Mesenchymal stem cell of the bone marrow (primary cell): ENCODE measurements around a stretch of chr3.

- CAGE, long polyA plus RNA: no peak
These were observed 60.8 kb downstream of the PDZRN3 start for GRCh38 chr3:73563798-73564524.

DNA sequence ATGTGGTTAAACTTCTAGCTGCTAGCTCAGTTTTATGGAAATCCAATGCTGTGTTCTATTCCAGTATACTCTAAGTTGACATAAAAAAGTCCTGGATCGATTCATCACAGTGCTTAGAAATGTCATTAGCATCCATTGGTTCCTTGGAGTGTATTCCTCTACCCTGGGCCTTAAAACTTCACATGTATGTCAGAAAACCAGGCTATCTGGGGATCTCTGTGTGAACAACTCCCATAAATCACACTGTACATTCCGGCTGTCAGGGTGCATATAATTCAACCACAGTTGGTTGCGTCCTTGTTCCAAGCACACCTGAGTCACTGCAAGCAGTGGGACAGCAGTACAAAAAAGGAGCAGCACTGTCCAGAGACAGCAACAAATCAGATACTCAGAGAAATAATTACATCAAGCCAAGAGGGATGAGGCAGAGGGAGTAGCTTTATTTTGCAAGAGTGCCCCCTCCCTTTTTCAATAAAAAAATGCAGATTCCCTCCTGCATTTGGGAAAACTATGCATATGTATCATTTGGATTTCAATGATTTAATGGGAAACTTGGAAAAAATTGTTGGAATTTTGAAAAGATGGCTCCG lies 52.3 kb downstream of the PDZRN3 start:
- CAGE, long polyA plus RNA: no peak

DNA sequence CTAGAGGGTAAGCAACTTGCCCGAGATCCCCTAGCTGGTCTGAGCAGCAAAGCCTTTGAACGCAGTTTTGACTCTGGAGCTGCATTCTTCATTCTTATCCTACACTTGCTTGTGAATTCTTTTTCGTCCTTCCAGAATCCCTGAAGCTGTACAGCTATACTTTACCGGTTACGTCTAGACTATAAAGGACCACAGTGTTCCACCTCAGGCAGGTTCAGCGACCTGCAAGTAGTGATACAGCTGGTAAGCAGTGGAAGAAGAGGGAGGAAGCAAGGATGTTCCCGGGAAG lies 1.1 kb downstream of the PDZRN3 start:
- CAGE, long polyA plus RNA: no peak

DNA sequence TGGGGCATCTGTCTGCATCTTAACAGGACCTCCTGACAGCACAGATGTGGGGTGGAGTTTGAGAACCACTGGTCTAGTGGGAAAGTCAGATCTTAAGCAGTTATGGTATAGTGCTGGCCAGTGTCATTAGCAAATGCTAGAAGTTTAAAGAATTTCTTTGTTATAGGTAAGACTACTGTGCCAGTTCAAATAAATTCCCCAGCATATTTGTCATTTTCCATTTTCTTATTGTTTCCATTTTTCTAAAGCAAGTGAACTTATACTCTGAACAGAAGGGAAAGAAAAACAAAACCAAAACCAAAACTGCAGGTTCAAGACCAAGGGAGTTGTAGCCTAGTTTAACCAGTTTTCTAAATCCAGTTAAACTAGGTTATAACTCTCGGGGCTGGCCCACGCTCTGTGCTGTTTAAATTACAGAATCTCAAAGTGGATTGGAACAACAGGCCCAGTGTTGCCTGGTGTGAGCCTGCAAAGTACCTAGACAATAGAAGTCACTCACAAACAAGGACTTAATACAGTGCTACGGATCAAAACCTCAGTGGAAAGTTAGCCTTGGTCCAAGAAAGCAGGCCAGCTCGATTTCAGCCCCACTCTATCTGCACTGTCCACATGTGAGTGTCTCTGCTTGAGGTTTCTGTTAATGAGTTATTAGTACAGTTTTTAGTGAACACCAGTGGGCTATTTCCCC lies 93.5 kb upstream of the PDZRN3 start:
- CAGE, long polyA plus RNA: no peak

DNA sequence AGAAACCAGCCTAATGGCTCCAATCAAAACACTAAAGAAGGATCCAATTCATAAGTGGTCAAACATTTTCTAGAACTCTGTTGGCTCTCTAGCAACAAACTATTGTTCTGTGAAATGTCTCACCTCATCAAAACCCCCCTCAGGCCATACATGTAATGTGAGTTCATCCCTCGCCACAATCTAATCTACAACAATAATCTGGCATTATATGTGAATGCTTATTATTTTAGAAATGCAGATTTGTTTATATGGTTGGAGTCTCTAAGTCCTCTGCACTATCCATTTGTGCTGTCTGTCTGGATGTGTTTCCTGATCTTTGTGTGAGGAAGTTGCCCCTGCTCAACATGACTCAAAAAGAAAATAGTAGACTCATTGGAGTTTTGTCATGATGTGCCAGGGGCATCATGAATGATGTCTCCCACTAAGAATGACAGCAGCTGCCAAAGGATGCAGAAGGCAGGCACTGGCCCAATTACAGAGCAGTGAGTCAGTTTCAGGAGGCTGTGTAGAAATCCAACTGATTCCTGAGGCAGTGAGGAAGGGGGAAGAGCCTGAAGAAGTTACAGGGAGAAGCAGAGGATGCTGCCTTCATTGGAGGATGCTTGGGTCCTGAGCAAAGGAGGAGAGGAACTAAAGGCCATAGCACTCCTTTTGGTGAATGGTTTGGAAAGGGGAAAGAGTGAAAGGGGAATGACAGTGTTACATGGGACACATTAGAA lies 161.7 kb upstream of the PDZRN3 start:
- CAGE, long polyA plus RNA: no peak

GRCh38 chr3:75502498-75503112 lies 161.5 kb upstream of the FRG2C start:
- CAGE, long polyA plus RNA: no peak

DNA sequence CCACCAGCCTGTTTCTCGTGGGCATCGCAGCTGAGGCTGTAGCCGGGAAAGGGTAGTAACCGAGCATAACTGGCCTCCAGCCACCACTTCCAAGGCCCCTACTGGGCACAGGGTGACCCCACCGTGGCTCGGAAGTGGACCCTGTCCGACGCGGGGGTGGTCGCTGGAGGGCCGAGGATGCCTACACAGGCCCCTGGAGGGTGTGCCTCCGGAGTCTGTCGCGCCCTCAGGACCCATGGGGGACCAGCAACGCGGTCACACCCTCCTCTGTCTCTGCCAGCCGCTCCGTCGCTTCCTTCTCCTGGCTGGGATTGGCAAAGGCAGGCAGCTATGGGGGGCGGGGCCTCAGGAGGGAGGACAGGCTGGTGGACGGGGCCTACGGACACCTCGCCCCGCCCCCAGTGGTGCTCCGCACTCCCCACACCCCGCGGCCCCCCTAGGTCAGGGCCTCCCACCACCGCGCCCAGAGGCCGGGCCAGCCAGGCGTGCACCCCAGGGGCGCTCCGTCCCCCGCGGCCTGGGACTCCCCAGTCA lies 45.6 kb upstream of the FRG2C start:
- CAGE, long polyA plus RNA: no peak

GRCh38 chr3:80994034-80994409 lies 767.4 kb downstream of the GBE1 start:
- CAGE, long polyA plus RNA: no peak

DNA sequence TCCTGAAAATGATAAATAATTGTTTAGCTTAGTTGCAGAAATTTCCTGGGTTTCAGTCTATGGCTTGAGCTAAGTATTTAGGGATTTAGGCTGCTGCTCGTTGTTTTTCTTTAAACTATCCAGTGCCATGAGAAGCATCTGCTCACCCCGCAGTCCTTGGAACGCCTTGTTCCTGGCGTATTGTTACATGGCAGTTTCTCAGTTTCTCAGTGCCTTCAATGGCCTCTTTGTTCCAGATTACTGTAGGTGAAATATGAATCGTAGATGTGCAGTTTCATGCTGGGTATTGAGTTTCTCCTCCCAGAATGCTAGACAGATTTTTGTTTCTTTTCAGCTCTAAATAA lies 269.5 kb upstream of the GBE1 start:
- CAGE, long polyA plus RNA: no peak

GRCh38 chr3:87226593-87226962 lies 531 bp upstream of the CHMP2B start:
- CAGE, long polyA plus RNA: no peak

GRCh38 chr3:87795681-87796543 lies 3.4 kb downstream of the HTR1F start:
- CAGE, long polyA plus RNA: no peak

- CAGE, long polyA plus RNA: no peak
These were observed 332.7 kb upstream of the EPHA3 start for GRCh38 chr3:88774844-88775044.

GRCh38 chr3:93972897-93973422 lies 736 bp downstream of the PROS1 start:
- CAGE, long polyA plus RNA: no peak

GRCh38 chr3:96323559-96323924 lies 490.9 kb upstream of the EPHA6 start:
- CAGE, long polyA plus RNA: no peak

DNA sequence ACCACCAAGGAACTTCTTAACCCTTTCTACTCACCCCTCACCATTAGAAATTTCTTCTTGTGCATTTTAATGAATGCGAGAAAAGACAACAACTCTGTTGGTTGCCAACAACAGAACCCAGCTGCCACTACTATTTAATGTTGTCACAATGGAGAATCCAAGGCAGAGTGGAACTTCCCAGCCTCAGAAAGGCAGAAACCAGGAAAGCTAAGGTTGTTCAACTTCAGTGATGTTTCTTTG lies 325.2 kb upstream of the ARL6 start:
- CAGE, long polyA plus RNA: no peak

DNA sequence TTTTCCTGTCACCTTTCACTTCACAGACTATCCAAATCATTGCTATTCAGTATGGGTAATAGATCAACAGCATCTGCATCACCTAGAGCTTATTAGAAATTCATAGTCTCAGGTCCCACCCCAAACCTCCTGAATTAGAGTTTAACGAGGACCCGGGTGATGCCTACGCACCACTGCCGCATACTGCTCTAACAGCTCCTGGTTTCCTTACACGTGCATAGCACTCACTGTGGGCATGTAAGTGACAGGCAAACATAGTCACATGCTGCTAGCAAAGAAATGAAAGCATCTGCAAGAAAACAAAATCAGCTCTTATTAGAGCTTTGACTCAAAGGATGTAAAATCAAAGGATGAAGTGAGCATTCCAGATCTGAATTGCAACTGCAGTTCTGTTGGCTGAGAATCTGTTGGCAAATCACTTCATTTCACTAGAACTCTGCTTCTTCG lies 19.0 kb upstream of the RIOX2 start:
- CAGE, long polyA plus RNA: no peak

GRCh38 chr3:98562332-98562621 lies 30.5 kb downstream of the GPR15 start:
- CAGE, long polyA plus RNA: no peak

GRCh38 chr3:98567704-98568508 lies 25.5 kb downstream of the CPOX start:
- CAGE, long polyA plus RNA: no peak

DNA sequence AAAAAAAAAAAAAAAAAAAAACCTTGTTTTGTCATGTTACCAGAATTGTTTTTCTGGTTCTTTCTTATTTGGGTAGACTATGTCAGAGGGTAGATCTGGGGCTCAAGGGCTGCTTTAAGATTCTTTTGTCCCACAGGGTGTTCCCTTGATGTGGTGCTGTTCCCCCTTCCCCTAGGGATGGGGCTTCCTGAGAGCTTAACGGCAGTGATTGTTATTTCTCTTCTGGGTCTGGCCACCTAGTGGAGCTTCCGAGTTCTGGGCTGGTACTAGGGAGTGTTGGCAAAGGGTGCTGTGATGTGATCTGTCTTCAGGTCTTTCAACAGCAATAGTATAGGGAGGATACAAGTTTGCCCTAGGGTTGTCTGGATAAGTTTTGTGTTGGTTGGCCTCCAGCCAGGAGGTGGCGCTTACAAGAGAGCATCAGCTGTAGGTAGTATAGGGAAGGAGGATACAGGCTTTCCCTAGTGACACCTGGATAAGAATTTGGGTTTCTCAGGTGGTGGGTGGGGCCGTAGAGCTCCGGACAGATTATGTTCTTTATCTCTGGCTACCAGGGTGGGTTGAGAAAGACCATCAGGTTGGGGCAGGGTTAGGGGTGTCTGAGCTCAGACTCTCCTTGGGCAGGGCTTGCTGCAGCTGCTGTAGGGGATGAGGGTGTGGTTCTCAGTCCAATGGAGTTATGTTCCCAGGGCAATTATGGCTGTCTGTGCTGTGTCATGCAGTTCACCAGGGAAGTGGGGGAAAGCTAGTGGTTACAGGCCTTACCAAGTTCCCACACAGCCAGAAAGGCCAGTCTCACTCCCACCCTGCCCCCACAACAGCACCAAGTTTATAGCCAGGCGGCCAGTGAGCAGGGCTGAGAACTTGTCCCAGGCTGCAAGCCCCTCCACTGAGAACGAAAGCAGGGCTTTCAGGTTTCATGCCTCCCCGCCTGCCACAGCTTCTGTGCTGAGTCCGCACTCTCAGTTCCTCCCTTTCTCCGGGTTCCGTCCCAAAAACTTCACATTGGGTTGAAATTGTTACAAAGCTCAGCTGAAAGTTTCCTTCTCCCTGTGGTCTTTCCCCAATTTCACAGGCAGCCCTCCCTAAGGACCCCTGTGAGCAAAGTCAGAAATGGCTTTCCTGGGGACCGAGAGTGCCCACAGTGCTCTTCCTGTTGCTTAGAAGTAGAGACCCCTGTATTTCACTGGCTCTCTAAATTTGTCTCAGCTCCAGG lies 19.4 kb upstream of the CPOX start:
- CAGE, long polyA plus RNA: no peak

DNA sequence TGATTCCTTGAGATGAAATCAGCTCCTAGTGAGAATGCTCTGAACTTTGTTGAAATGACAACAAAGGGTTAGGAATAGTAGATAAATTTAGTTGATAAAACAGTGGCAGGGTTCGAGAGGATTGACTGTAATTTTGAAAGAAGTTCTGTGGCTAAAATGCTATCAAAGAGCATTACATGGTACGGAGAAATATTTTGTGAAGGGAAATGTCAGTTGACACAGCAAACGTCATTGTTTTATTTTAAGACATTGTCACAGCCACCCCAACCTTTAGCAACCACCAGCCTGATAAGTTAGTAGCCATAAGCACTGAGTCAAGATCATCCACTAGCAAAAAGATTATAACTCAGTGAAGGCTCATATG lies 8.7 kb upstream of the ST3GAL6 start:
- CAGE, long polyA plus RNA: no peak